Measurements from ENCODE around the genes MMRN1 and SMARCAD1.

DNA sequence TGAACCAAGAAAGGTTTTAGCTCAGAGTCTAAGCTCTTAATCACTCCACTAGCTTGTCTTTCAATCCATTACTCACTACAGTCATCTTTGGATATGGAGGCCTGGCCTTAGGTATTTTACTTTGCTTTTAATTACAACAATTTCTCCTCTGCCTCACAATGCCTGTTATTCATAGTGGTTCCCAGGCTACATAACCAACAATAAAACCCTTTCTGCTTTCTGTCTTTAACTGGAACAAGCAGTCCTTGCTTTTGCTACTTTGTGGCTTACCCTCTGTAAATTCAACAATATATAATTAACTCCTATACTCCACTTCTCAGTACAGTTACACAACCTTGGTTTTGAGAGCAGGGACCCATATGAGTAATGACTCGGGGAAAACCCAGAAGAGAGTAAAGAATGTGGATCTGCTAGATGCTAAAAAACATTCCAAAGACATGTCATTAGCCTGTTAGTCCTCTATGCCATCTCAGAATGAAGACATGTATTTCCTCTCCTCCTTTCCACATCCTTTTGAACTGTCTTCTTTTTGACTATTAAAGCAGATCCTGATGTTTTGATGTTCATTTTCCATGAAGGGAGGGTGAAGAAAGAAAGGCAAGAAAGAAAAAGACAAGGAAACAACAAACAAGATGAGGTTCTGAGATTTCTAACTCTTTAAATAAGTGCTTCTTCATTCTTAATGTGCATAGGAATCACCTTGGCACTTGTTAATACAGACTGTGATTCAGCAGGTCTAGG lies 94.8 kb upstream of the NAP1L5 start:
- PRO-cap, result no peak

DNA sequence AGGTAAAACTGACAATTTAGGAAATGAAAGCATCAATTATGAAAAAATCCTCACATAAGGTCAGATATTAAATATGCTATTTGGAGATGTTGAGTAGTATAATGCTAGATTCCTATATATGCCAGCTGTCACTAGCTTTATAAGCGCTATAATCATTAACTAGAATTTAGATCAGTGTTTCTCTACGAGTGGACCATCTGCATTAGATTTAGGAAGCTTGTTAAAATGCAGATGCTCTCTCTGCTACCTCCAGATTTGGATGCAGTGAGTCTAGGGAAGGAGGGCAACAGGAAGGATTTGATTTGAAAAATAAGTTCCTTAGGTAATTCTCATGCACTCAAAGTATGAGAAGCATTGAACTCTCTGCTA lies 122.8 kb upstream of the NAP1L5 start:
- PRO-cap, result no peak

DNA sequence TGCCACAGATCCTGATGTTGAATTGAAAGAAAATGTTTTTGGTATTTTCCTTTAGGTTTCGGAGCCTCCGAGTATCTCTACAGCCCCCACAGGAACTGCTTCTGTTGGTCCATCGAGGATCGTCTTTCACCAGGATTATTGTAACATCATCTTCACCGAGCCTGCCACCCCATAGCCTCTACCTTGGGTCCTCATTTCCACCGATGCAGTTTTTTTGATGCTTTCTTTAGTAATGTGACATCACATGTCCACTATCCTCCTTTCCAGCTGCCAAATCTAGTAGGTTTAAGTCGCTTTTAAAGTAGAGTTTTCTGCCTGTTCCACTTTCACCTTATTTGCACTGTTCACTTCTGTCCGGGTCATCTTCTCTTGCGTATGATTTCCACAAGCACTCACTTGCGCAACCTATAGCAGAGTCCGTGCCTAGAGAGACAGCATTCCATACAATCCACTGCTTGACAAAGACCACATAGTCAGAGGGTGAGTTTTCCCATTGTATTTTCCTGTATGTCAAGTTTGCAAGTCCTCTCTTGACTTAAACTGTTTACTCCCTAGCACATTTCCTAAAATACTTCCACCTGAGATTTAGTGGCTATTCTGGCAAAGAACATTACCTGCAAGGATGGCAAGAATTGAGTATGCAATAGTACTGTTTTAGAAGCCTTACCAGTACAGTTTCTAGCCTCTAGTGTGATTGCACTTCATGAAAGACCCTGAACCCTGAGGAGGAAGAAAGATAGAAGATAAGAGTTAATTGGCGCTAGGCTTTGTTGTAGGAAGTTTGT lies 871 bp downstream of the TIGD2 start:
- PRO-cap, result unidirectional peak, minus-strand start at position 352 of the sequence; unidirectional peak, minus-strand start at position 377 of the sequence; bidirectional peak, plus-strand start at position 496 of the sequence, minus-strand start at position 377 of the sequence

DNA sequence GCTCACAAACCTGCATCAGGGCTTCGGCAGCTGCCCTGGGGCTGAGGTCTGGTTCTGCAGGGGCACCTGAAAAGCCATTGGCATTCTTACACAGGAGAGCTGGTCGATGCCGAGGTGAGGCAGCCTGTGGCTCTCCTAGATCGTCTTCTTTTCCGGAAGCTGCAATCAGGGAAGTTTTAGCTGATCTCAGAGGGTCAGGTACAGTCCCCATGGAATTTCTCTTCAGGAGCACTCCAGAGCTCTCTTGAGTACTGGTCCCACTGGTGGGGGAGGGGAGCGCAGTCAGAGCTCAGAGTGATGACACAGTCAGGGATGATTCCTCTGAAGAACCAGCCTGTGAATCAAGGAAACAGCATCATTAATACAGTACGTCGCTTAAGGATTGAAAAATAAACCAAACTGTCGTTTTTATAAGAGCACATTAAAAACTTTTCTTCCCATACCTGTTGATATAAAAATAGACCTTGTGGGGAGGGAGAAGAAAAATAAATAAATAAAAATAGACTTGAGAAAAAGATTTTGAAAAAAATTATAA lies 57.6 kb downstream of the GPRIN3 start:
- PRO-cap, result no peak

DNA sequence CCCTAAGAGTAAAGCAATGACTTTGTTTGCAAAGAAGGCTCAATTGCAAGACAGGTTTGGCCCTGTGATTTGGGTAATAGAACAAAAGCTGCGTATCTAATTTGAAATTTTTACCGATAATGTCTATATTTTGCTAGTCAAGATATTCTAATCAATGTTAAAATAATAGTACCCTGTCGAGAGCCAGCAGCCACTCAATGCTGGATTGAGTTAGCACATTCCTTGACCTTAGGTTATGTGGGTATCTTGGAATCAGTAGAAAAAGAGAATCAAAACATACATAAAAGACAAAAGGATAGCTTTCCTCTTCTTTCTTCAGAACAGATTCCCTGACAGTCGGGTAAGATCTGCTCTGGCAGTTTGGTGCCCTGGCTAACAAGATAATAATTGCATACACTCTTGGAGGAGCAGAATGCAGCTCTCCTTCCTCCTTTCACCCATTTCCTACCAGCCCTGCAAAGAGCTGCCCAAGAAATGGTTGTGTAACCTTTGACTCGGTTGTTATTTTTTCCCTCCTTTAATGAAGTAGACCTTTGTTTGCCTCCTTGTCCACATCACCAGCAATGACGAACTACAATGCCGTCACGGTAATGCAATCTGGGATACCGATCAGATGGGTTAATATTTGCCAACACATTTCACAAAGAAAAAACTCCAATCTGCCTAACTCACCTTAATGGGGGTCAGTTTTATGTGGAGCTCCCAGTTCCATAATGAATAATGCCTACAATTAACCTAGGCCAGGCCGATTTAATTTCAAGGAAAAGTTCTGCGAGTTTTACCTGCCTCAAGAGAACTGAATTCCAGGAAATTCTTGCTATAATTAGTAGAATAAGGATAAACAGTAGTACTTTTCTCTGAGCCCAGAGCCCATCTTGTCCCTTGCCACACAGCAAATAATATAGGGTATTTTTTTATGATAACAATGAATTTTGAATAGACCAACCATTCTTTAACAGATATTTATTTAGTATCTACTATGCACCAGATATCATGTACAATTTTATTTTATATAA lies 32.1 kb downstream of the GPRIN3 start:
- PRO-cap, result no peak

GRCh38 chr4:89283648-89284198 lies 23.9 kb downstream of the GPRIN3 start:
- PRO-cap, result no peak

DNA sequence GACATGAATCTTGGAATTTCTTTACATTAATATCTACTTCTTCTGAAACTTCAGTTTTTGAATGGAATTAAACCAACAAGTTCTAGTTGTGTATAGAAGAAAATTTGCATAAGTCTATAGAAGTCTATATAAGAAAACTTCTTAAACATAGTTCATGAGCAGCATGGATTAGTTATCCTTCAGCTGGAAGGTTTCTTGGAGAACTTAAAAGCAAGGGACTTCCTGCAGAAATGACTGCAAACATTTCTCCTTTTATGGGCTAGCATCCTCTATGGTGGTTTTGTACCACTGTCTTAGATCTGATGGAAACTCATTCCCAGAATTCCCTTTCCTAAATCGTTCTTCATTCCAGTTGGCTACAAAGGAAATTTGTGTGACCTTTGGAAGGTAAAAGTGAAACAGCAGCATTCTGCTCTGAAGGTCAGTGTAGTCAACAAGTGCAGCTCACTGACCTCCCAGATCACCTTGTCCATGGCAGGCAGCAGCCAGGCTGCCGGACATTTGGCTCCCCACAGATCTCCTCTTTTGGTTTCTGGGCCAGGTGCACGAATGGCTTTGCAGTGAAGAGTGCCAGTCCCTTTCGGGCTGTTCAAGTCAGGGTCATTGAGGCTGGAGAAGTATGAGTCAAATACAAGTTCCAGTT lies 14.5 kb downstream of the GPRIN3 start:
- PRO-cap, result no peak

DNA sequence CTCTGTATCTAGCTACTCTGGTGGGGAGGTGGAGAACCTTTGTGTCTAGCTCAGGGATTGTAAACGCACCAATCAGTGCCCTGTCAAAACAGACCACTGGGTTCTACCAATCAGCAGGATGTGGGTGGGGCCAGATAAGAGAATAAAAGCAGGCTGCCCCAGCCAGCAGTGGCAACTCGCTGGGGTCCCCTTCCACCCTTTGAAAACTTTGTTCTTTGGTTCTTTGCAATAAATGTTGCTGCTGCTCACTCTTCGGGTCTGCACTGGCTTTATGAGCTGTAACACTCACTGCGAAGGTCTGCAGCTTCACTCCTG lies 183.1 kb upstream of the GPRIN3 start:
- PRO-cap, result no peak

- PRO-cap, result no peak
Measured at GRCh38 chr4:89641035-89641632, 195.8 kb downstream of the SNCA start.

DNA sequence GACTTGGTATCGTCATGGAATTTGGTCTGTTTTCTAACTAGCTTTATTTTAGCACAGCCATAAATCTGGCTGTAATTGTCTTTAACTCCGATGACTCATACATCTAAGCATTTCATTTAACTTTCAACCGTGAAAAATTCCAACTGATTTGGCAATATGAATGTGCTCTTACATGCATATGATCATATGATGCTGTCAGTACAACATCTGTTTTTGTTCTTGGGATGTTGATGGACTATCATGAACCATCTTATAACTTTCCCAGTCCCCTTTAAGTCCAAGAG lies 83.2 kb downstream of the SNCA start:
- PRO-cap, result no peak

DNA sequence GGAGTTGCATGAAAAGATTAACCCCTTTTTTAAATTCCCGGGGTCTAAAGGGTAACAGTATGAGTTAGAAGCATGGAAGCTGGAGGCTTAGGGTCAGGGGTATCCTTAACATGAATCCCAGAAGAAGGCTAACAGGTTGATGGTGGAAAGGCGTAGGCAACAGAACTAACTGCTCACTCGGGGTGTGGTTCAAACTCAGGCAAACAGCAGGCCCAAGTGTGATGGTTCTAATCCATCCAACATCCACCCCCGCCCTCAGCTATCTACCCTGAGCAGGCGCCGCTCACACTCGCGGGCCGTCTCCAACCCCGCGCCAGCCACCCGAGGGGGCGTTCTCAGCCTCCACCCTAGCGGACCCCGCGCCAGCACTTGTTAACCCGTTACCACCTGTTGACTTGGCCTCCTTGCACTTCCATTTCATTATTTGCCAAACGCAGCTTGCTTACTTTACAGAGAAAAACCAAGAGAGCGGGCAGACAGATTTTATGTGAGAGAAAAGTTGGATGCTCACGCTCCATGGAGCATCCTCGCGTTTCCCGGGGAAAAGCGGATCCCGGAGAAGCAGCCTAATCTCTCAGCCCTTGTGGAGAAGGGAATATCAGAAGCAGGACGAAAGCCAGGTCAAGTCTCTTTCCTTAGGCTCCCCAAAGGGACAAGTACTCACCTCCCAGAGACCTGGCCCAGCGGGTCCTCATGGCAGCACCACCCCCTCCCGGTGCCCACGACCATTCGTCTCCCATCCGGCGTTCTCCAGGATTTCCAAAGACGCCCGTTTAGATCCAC lies 820 bp downstream of the SNCA start:
- PRO-cap, result no peak

- PRO-cap, result no peak
Measured at GRCh38 chr4:89837897-89838050, 813 bp upstream of the SNCA start.

- PRO-cap, result no peak
Measured at GRCh38 chr4:89894425-89895632, at the start of gene MMRN1. Gene MMRN1, plus strand, starts transcription at chr4:89894854.

DNA sequence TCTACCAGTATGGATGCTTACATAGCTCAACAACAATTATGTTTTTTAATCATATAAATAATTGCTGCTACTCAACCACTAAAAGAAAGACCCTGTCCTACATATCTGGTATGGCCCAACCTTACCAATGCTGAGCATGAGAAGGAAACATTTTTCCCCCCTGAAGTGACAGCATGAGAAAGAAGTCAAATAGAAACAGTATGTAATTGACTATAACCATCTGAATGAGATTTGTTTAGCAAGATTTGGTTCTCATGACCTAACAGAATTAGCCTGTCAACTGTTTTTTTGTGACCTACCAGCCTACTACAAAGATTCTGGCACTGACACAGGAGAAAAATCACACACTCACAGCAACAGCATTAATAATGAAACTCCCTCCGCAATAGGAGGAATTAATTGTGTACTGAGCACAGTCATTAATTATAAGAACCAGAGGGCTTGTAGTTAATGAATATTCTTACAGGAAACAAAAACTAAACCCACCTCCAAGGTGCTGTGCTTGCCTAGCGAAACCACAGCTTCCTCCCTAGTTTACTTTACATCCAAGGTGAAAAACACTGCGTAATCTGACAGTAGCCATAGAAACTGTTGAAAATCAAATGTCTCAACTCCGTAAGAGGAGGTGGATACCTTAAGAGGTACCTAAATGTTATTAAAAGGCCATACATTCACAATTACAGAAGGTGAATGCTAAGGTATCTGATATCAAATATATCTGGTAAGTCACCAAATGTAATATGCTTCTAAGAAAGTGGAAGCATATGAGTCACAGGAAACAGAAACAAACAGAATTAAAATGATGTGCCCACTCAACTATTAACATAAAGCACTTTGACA lies 34.9 kb downstream of the MMRN1 start:
- PRO-cap, result no peak

DNA sequence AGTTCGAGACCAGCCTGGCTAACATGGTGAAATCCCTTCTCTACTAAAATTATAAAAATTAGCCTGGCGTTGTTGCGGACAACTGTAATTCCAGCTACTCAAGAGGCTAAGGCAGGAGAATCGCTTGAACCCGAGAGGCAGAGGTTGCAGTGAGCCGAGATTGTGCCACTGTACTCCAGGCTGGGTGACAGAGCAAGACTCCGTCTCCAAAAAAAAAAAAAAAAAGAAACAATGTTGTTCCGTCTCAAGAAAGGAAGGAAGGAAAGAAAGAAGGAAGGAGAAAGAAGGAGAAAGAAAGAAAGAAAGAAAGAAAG lies 805.4 kb downstream of the CCSER1 start:
- PRO-cap, result no peak

DNA sequence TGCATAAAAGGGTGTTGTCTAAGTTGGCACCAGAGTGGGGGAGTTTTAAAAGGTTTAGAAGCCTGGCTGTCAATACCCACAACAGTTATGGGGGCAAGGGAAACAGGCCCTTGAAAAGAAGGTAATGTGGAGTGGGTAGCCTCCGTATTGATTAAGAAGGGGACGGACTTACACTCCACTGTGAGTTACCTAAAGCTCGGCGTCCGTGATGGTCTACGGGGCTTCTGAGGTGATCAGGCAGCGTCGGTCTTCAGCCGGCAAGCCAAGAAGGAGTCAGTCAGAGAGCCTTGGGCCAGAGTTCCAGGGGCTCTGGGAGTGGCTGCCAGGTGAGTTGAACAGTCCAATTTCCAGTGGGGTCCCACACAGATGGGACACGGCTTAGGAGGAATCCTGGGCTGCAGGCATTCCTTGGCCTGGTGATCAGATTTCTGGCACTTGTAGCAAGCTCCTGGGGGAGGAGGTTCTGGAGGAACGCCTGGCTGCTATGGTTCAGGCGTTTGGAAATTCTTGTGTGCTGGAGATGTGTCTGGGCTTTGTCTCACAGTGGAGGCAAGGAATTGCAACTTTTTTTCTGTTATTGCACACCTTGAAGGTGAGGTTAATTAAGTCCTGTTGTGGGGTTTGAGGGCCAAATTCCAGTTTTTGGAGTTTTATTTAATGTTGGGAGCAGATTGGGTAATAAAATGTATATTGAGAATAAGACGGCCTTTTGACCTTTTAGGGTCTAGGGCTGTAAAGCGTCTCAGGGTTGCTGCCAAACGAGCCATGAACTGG lies 29.1 kb upstream of the GRID2 start:
- PRO-cap, result no peak

DNA sequence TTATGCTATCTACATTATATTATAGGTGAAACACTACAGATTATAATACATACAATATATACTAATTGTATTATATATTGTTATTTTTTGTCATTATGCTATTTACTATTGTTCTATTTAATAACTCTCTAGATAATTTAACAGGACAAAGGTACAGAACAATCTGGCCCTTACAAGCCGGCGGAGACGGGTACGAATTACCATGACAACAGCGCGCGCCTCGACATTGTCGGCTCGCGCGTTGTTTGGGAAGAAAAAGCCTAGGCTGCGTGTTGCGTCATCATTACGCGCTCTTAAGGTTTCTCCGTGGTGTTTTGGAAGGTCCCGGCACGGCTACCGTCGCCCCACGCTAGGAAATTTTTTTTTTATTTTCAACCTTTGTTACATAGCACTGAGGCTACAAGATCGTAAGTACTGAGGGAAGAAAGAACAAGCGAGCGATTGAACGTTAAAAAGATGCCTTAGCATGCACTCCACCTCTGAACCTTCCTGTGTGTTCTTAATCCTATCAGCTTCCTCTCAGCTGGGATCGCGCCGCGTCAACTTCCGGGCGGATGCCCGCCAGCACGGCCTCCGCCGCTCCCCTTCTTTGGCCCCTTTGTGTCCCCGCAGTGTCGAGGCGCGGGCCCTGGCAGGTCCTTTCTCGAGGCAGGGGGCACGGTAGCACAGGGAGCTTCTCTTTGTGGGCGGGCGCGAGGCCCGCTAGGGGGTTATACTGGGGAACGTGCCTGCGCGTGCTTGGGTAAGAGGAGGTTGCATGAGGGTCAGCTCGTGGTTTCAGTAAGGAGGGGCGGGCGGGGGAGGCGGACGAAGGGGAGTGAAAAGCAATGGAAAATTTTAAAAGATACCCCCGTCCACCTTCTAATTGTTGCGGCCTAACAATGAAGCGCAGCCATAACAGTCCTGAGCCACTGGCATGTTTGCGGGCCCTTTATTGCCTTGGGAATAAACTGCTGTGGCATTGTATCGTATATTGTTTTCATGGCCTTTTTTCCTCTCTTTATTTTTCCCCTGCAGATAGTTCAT lies at the start of gene SMARCAD1:
SMARCAD1 (plus strand) TSS at position 537 of the 1,026 bp plus-strand sequence.
- PRO-cap, result bidirectional peak, plus-strand start at position 297 of the sequence, minus-strand start at position 228 of the sequence; bidirectional peak, plus-strand start at position 532 of the sequence, minus-strand start at position 495 of the sequence; bidirectional peak, plus-strand start at position 639 of the sequence, minus-strand start at position 704 of the sequence

- PRO-cap, result no peak
Measured at GRCh38 chr4:94451296-94451612, 488 bp upstream of the PDLIM5 start.

- PRO-cap, result no peak
Measured at GRCh38 chr4:94459626-94459995, 7.9 kb downstream of the PDLIM5 start.

- PRO-cap, result no peak
Measured at GRCh38 chr4:94463333-94463994, 11.7 kb downstream of the PDLIM5 start.